ENCODE data around the gene GALR1.

DNA sequence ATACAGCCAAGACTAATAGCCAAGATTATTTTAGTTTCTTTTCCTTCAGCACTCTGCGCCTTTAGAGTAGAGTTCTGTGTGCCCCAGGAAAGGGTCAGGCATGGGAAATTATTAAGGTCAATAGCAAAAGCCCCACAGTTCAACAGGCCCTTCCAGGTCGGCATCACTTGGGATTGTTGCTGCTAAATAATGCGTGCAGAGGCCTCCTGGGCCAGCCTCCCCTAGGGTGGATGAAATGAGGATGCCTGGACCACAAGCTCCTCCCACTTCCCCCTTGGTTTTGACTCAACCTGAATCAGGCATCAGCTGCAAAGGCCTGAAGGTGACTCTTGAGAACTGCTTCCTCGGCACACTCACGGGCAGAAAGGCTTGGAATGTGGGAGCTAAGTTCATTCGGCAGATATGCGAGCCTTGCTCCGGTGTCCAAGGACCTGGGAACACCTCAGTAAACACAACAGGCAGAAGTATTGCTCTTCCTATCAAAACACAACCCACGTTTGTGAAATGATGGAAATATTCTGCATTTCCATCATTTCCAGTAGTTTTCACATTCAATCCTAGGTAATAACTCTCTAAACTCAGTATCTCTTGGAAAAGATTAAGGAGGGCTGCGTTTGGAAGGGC, 69.3 kb downstream of the MBP start:
- RRBS: no CpG with 5 or more reads among the region's 10 CpGs

- RRBS: no CpG with 5 or more reads among the region's 18 CpGs
These were observed 43.5 kb downstream of the MBP start for GRCh38 chr18:77088745-77089740.

DNA sequence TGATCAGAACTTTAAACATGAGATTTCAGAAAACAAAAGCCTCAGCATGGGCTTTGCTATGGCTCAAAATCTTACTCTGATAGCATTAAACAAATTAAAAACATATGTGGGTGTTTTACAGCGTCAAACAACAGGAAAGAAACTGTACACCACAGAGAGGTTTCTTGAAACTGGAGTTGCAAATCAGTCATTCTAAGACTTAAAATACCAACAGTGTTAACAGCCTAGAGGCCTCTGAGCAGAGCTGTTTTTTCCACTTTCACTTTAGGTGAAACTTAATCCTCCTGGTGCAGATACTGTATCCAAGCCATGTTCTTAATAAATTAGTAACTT, 30.0 kb downstream of the MBP start:
- RRBS: no CpG with 5 or more reads among the region's 1 CpG

GRCh38 chr18:77103978-77104632, 28.5 kb downstream of the MBP start:
- RRBS: no CpG with 5 or more reads among the region's 13 CpGs

GRCh38 chr18:77107842-77108654, 24.5 kb downstream of the MBP start:
- RRBS: no CpG with 5 or more reads among the region's 13 CpGs

- RRBS: no CpG with 5 or more reads among the region's 7 CpGs
These were observed 8.7 kb downstream of the MBP start for GRCh38 chr18:77123786-77124388.

- RRBS: no CpG with 5 or more reads among the region's 7 CpGs
These were observed 1.5 kb upstream of the MBP start for GRCh38 chr18:77134066-77134513.

GRCh38 chr18:77249313-77250062, at the start of gene GALR1:
Gene GALR1, plus strand, starts transcription at chr18:77249848.
- RRBS: 1% methylated on average over 7 of the region's 62 CpGs

GRCh38 chr18:78156490-78156970, 823.1 kb upstream of the SALL3 start:
- RRBS: no CpG with 5 or more reads among the region's 1 CpG

GRCh38 chr18:78580899-78581131, 398.8 kb upstream of the SALL3 start:
- RRBS: no CpG with 5 or more reads among the region's 4 CpGs

DNA sequence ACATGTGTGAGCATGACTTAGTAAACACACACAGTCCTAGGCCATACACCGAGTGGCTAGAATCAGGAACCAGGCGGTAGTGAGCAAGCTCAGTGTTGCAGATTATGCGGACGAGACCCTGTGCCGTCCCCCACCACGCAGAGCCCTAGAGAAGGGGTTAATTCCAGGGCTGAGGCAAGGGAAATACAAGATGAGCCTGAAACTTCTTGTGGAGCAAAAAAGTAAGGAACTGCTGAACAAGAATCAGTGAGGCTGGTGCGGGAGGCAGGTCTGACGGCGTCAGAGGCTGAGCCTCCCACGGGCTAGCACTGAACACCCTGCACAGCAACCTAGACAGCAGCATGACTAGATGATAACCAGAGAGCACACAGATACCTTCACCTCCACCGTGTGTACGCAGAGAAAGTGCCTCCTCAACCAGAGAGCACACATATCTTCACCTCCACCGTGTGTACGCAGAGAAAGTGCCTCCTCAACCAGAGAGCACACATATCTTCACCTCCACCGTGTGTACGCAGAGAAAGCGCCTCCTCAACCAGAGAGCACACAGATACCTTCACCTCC, 29.0 kb upstream of the NFATC1 start:
- RRBS: no CpG with 5 or more reads among the region's 17 CpGs

DNA sequence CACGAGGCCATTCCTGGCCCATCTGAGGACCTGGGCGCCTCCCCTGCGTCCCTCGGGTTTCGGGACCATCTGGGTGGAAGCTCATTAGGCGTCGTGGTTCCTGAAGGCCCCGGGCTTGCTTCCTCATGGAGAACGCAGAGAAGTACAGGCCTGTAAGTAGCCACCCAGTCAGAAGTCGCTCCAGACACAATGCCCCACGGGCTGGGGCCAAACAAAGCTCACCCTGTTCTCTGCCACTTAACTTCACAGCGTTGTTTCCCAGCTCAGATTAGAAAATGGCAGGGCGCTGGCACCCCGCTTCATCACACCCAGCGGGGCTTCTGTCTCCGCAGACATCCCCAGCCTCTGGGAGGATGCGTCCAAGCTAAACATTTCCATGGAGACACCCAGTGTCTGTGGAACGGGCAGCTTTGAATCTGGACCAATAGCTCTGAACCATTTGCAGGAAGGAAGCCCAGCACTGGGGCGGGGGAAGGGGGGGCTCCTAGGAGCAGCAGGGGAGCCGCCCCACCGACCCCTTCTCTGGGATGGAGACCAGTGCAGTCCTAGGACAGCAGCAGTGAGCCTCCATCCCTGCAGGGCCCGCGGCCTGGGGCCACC, 2.4 kb downstream of the NFATC1 start:
- RRBS: no CpG with 5 or more reads among the region's 23 CpGs

DNA sequence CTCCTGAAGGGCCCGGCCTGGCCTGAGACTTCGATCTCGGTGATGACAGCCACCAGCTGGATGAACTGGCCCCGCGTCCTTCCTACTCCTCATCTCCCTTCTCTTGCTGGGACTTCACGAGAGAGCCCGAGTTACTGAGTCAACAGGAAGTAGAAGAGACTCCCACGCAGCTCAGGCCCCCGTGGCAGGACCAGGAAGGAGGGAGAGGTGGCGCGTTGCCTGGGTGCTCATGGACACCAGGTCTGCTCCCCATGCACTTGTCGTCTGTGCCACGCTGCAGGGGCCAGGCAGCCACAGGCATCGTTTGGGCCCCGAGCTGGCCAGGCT, 101.8 kb upstream of the CTDP1 start:
- RRBS: no CpG with 5 or more reads among the region's 15 CpGs

DNA sequence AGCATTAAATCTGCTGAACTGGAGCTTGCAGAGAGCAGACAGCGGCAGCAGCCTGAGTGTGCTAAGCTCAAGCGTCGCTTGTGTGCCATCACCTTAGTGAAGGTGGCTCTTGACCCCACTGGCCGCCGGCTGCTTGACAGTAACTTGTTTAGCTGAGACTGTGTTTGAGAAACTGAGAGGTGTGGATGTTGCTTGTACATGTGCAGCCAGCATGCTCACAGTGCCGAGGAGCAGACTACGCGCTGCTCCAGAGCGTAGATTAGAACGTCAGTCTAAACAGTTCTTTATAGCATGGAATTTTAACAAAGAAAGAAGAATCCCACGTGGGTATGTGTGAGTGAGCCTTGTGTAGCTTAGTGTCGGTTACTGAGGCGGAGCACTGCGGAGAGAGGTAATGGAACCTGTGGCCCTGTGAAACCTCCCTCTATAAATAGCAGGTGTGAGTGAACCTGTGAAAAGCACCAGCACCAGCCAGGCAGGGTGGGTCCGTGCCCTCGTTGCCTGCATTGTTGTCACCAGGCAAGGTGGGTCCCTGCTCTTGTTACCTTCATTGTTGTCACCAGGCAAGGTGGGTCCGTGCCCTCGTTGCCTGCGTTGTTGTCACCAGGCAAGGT, 4.5 kb downstream of the CTDP1 start:
- RRBS: no CpG with 5 or more reads among the region's 19 CpGs

DNA sequence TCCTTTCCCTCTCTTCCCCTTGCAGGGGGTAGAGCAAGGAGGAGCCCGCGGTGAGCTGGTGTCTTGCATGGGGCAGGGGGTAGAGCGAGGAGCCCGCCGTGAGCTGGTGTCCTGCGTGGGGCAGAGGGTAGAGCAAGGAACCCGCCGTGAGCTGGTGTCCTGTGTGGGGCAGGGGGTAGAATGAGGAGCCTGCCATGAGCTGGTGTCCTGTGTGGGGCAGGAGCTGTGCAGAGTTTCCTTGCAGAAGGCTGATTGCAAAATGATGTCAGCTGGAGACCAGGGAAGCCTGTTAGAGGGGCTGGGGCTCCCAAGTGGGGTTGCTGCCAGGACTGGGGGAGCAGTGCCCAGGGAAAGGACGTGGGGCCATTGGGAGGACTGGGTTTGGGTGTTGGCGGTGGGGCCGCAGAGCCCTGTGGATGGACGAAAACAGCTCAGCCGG, 13.0 kb downstream of the CTDP1 start:
- RRBS: no CpG with 5 or more reads among the region's 13 CpGs

- RRBS: no CpG with 5 or more reads among the region's 23 CpGs
These were observed 14.0 kb downstream of the CTDP1 start for GRCh38 chr18:79693521-79694001.

DNA sequence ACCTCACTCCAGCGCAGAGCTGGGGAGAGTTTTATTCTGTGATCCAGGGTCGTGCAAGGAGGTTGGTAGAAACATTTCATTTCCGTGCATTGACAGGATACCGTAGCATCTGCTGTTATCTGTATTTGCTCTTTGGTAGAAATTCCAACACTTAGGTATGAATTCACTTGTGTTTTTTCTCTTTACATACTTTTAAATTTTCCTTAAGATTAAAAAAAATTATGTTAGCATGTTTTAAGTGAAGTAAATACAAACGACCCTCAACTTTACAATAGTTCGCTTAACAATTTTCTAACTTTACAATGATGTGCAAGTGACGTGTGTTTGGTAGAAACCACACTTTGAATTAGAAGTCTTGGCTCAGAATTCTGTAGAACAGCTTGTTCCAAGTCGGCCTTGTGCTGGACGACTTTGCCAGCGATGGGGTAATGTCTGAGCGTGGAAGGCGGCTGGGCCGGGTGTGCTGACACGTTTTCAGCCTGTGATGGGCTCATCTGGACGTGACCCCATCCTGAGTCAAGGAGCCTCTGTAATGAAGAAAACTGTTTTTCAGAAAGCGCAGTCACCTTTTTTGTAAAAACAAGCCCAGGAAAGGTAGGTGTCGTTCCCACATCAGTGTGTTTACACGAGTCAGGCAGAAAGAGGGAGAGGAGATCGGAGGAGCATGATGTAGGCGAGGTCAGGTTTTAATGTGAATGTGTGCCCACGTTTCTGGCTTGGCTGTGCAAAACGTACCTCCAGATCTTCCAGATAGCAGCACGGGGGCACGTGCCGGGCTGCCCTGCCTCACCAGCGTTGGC, 54.3 kb downstream of the CTDP1 start:
- RRBS: no CpG with 5 or more reads among the region's 26 CpGs

DNA sequence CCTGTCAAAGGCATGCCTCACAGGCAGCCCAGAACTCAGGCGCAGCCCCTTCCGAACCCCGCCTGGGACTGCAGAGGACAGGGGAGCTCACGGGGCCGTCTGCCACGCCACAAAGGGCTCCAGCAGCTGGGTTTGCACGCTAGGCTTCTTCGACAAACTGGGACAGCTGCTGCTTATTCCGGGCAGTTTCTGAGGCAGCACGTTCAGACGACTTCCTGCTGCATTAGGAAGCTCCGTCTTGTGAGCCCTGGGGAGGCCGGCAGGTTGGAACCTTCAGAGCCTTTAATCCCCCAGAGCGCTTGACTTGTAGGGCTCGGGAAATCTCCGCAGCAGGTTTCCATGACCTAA, 58.8 kb downstream of the KCNG2 start:
- RRBS: 2% methylated on average over 5 of the region's 16 CpGs

DNA sequence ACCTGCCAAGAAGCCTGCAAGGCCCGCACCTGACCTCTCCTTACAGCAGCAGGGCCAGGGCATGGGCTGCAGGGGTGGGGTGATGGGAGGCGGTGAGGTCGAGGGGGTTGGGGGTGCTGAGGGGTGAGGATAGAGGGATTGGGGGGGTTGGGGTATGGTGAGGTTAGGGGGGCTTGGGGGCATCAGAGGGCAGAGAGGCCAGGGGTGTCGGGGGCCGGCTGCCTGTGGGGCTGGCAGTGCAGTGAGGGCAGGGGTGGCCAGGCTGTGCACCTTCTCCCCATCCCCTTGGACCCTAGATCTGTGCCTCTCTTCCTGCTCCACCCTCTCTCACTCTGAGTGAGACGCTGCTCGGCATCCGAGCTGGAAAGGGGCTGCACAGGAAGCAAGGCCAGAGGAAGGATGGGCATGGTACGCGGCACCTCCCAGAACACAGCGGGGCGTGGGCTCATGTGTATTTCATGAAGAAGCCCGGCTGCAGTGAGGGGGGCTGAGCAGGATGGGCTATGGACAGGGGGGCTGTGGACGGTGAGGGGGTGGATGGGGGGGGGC, 28.7 kb downstream of the SLC66A2 start:
- RRBS: no CpG with 5 or more reads among the region's 14 CpGs

GRCh38 chr18:79939004-79939508, 12.4 kb downstream of the SLC66A2 start:
- RRBS: no CpG with 5 or more reads among the region's 5 CpGs